Epithelial cell of proximal tubule (primary cell): ENCODE results near the genes SIKE1 and NHLH2.

DNA sequence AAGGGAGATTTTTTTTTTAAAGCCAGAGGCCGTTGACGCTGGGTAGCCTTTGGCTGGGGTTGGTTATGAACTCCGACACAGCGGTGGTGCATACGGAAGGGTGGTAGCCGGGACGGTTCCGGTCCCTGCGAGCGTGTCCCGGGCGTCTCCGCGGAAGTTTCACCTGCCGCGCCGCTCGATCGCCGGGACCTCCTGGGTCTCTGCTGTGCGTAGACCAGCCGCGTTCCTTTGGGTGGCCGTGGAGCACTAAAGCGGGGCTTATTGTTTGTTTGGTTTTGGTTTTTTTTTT, 331 bp upstream of the TRIM33 start:
- RAMPAGE, long total RNA: no peak
- RRBS: 2% methylated on average over 10 of the region's 25 CpGs

DNA sequence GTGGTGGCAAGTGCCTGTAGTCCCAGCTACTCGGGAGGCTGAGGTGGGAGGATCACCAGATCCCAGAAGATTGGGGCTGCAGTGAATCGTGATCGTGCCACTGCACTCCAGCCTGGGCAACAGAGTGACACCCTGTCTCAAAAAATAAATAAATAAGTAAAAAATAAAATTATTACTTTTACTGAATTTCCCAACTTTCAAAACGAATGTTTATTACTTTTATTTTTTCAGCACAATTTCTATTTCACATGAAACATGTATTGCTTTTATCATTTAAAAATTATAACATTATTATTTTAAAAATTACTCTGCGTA, 684 bp downstream of the AMPD1 start:
- RAMPAGE, long total RNA: no peak
- RRBS: no CpG with 5 or more reads among the region's 5 CpGs

DNA sequence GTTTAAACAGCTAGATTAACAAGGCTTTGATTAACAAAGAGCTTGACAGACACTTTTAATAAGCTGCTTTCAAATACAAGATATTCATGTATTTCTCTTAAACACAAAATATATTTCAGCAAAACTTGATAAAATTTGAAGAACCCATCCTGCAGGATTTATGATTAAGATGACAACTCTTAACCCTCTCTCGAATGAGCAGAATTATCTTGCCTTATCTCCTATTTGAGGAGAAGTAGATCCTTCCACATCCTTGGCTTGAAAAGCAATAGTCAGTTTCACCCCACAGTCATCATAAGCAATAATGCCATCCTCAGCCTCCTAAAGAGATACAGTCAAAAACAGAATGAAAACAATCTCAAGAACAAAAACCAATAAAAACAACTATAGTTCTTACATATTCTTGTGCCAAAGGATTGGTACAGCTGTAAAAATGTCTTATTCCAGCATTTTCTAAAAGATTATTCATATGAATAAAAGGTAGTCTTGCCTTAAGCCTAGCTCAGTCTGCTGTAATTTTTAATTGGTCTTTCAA, 10.3 kb upstream of the NRAS start:
- RAMPAGE, long total RNA: no peak
- RRBS: no CpG with 5 or more reads among the region's 1 CpG

DNA sequence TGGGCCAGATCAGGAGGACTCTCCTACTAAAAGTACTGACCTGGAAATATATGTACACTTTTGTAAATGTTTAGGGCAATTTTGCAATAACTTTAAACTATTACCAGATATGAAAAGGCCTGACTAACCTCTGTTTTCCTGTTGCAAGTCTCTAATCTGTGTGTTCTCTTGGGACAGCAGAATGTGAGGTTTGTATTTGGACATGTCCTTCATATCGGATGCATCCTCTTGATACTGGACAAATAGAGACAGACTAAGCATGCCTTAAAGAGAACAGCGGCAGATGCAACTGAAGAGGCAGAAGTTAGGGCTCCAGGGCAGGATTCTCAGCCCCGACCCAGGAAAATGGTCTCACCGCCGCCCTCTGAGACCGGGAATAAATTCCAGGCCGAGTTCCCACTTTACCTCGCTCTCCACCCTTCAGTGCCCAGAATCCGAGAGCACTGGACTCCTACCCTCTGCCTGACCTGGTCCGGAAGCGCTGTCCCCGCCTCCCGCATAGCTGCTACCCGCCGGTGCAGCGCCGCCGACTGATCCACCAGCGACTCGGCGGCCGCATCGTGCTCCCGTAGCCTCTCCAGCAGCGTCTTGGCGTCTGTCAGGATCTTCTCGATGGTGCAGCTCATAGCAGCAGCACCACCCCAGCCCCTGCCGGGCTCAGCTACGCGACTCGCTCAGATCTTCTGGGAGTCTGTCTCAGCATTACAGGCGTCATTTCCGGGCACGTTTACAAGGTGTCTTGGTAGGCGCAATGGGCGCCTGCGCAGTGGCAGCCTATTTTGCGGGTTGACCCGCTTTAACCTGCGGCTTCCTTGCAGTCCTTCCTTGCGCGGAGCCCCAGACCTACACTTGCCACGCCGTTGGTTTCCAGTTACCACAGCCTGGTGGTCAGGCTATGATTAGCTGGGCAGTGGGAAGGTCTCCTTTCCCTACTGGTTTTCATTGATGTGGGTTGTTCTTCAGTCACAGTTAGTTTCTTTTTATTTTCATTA, at the start of gene SIKE1:
Gene SIKE1, minus strand, starts transcription at position 704 of the 992 bp plus-strand sequence.
- RAMPAGE, long total RNA: no peak
- RRBS: 2% methylated on average over 14 of the region's 44 CpGs

DNA sequence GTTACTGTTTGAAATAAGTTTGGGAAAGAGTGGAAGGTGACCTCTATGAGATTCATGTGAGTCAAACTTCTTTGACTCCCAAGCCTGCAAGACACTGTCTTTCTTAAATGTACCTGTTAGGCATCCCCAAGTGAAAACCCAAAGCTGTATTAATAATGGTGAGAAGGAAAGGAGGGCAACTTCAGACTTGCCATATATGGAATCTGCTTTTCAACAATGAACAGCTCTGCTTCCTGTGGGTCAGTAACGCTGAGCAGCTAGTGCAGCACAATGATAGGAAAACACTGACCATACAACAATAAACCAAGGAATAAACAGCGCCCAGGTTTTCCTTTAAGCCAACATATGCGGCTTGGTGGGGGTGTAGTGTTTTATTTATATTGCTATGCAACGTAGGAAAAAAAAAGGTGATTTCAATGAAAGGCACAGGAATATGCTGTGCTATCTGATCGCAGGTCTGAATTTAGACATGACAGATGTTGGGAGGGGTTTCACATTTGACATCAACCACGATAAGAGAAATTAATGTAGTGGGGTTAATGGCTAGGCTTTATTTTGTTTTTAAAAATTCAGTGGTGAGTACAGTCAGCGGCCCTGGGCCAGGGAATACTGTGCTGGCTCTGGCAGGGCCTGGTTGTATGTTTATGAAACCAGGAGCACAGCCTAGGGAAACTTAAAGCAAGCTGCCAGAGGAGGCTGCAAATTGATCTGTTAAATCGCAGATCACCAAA, 4.4 kb downstream of the TSPAN2 start:
- RAMPAGE, long total RNA: no peak
- RRBS: no CpG with 5 or more reads among the region's 8 CpGs

- RAMPAGE, long total RNA: no peak
- RRBS: no CpG with 5 or more reads among the region's 6 CpGs
Observed at GRCh38 chr1:115134215-115134653, 44.9 kb upstream of the TSPAN2 start.

- RAMPAGE, long total RNA: no peak
- RRBS: no CpG with 5 or more reads among the region's 5 CpGs
Observed at GRCh38 chr1:115215956-115216734, 121.9 kb downstream of the NGF start.

DNA sequence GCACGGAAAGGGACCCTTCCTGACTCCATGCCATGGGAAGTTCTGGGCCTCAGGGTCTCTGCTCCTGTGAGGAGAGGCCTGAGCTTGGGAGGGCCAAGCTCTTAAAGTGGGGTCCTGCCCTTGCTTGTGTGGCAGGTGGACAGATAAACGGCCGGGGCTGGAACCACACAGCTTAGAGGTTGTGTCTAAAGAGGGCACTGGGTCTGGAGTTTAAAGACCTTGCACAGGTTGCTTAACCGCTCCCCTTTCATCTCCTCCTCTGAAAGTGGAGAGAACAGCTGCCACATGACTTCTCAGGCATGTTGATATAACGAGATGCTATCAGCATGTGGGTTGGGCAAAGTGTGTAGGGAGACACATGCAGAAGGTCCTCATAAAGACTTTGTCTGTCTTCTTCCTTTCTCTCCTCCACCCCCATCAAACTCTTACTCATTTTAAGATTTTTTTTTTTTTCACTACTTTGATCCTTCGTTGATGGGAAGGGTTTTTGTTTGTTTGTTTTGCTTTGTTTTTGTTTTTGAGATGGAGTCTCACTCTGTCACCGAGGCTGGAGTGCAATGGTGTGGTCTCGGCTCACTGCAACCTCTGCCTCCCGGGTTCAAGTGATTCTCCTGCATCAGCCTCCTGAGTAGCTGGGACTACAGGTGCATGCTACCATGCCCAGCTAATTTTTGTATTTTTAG, 57.2 kb downstream of the CASQ2 start:
- RAMPAGE, long total RNA: no peak
- RRBS: no CpG with 5 or more reads among the region's 9 CpGs

DNA sequence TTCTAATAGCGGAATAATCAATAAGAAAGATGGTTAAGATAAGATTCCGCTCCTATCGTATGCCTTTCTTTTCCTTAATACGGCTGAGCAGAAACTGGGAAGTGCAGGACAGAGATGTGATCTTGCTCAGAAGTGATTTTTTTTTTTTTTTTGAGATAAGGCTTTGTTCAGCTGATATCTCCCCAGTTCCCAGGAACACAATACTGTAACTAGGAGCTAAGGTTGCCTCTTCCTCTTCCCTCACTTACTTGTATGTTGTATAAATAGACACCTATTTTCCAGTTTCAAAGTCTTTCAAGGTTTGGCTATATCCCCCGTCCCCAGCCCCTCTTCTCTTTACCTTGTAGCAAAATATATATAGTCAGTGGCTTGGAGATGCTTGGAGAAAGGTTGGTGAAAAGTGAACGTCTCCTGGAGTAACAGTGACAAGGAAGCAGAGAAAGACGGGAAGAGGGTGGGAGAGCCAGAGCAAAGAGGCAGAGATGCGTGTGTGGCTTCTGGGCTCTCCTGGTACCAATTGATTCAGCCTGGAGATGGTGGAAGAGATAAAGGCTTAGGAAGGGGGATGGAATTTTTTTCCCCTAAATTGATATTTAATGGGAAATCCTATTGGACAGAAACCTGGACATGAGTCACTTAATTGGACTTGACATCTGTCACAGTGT, at the start of gene NHLH2:
Gene NHLH2, minus strand, starts transcription at position 519 of the 665 bp plus-strand sequence.
- RAMPAGE, long total RNA: no peak
- RRBS: no CpG with 5 or more reads among the region's 8 CpGs

DNA sequence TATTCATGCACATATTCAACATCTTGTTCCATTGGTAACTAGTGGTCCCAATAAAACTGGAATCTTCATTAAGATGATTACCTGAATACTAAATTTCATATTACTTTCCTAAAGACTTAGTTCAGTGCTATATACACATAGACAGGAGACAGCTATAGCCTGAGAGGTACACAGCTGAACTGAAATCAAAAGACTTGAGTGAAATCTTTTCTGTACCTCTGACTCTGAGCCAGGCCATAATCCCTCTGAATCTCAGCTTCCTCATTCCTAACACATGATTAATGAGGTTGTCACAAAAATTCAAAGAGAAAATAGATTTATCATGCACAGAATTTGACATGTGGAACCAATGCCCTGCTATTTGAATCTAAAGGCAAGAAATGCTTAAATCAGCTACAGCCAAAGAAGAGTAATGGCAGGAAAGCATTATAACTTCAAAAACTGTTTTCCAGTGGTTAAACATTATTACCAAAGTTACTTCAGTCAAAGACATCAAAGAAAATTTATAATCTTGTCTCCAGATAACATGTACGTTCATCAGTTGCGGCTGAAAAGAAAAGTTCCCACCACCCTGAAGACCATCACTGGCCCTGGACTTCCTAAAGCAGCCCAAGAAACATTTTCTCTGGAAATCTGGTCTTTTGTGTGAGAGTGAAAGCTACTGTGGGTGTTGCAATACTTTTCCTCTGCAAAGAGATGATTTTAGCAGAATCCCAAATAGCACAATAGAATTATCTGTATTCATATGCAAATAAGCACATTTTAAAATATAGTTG, 13.9 kb upstream of the ATP1A1 start:
- RAMPAGE, long total RNA: no peak
- RRBS: no CpG with 5 or more reads among the region's 2 CpGs

GRCh38 chr1:116380419-116380844, 7.4 kb downstream of the ATP1A1 start:
- RAMPAGE, long total RNA: no peak
- RRBS: no CpG with 5 or more reads among the region's 3 CpGs

DNA sequence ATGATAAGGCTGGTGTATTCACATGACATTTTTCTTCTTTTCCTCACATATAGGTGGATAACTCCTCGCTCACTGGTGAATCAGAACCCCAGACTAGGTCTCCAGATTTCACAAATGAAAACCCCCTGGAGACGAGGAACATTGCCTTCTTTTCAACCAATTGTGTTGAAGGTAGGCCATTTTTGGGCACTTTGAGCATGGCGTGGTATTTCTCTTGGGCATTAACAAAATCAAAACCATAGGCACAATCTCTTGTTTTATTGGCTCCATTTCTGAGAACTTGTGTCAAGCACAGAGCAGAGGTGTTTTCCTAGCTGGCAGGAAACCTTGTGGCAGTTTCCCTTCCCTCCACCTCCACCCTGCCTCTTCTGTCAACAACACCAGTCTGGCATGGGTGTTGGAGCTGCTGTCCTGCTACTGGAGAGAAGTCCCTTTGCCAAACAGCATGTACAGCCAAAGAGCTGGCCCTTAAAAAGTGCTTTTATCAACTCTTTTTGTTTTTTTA, 15.9 kb downstream of the ATP1A1 start:
- RAMPAGE, long total RNA: no peak
- RRBS: no CpG with 5 or more reads among the region's 3 CpGs

DNA sequence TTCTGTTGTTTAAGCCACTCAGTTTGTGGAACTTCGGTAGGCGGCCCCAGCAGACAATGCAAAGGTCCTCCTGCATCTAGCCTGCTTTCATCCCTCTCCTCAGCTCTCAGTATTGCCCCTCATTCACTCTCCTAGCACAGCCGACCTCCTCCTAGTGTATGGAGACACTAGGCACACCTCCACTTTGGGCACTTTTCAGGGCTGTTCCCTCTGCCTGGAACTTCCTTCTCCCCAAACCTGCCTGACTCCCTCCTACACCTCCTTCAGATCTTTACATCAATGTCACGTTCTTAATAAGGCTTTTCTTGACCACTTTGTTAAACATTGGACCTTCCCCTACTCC, 59.3 kb downstream of the ATP1A1 start:
- RAMPAGE, long total RNA: no peak
- RRBS: no CpG with 5 or more reads among the region's 4 CpGs

DNA sequence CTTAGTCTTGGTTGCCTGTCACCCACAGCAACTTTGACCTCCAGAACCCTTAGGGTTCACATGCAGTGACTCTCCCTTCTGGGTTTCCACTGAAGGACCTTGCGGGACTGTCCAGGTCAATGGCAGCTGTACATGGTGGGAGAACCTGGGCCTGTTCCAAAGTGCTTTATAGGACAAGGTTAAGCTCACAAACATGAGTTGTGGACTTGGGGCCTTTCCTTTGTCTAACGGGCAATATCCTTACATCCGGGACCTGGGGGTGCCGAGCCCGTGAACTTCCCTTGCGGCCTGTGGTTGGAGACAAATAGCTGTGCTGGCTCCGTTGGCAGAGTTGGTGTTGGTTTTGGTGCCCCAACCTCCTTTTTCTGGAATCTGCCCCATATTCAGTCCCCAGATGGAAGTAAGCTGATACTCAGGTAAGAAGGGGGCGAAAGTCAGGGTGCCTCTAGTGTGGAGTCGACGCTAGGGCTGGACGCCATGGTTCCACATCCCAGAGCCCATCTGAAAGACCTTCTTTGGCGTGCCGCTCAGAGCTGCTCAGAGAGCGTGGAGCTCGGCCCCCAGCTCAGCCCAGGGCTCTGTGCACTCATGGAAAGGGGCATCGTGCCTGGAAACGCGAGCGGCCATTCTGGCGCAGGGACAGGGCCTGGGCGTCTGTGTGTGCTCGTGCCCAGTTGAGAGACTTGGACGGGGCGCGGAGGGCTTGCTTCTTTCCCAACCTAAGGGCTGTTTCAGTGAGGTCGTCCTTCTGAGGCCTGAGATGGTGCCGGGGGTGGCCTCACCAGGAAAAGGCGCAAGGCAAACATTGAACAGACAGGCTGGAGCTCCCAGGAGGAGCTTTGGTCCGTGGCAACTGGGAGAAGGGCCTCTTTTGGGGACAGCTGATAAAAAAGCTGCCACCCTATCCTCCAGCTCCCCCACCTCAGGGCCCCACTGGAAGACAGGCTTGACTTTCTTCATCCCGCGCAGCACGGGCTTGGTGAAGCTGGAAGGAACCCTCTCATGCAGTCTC, 77.4 kb downstream of the CD58 start:
- RAMPAGE, long total RNA: no peak
- RRBS: no CpG with 5 or more reads among the region's 32 CpGs

- RAMPAGE, long total RNA: no peak
- RRBS: no CpG with 5 or more reads among the region's 5 CpGs
Observed at GRCh38 chr1:116498951-116499516, 71.8 kb downstream of the CD58 start.

DNA sequence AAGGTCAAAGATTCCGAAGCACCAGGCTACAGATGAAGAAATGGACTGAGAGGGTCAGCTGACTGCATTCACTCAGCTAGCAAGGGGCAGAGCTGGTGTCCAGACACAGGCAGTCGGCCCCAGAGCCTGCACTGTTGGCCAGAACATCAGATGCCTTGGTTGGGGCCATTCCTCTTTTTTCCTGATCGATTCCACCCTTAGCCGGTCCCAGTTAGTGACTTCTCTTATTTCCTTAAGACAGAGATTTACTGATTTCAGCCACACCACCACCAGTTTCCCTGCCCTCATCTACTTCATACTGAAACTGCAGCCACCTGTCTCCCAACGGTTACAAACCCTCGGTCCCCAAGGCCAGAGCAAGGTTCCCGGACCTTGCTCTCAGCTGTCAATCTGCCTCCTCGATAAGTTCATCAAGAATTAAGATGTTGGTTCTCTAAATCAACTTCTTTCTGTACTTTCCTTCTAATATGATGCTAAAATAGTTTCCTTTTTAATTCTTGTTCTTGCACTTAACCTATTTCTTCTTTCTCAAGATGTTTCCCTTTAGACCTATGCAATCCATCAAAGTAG, 11.4 kb downstream of the CD58 start:
- RAMPAGE, long total RNA: no peak
- RRBS: no CpG with 5 or more reads among the region's 8 CpGs

- RAMPAGE, long total RNA: no peak
- RRBS: 33% methylated on average over 1 of the region's 18 CpGs
Observed at GRCh38 chr1:116571352-116571779, 540 bp upstream of the CD58 start.

DNA sequence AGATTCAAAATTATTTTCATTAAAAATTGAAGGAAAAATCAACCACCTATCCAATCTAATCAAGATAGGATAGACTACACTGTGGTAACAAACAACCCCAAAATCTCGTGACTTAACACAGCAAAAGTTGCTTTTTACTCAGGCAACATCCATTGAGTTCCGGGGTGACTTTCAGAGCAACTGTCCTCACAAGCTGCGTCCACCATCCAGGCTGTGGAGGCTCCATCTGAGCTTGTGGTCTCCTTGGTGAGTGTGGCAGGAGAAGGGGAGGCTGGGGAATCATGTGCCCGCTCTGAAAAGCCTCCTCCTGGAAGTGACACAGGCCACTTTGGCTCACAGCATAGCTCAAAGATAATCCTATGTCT, 52.4 kb downstream of the CD2 start:
- RAMPAGE, long total RNA: no peak
- RRBS: no CpG with 5 or more reads among the region's 4 CpGs

GRCh38 chr1:116847668-116848082, 62.0 kb upstream of the PTGFRN start:
- RAMPAGE, long total RNA: no peak
- RRBS: no CpG with 5 or more reads among the region's 11 CpGs

GRCh38 chr1:116878544-116879595, 30.8 kb upstream of the PTGFRN start:
- RAMPAGE, long total RNA: no peak
- RRBS: no CpG with 5 or more reads among the region's 19 CpGs